Heart (tissue), 3 donors: ENCODE data around the gene BCL2L15.

GRCh38 chr1:111987927-111988463 is 1.5 kb downstream of the KCND3 start:
- RAMPAGE, long total RNA, 2 experiments: no peak in any of the 2 experiments

GRCh38 chr1:111988812-111989592 is 466 bp downstream of the KCND3 start:
- RAMPAGE, long total RNA, 2 experiments: no peak in any of the 2 experiments

- RAMPAGE, long total RNA, 2 experiments: no peak in any of the 2 experiments
Observed at GRCh38 chr1:111992465-111993012, 3.1 kb upstream of the KCND3 start.

GRCh38 chr1:112264644-112264941 is 131.4 kb upstream of the CTTNBP2NL start:
- RAMPAGE, long total RNA, 2 experiments: no peak in any of the 2 experiments

DNA sequence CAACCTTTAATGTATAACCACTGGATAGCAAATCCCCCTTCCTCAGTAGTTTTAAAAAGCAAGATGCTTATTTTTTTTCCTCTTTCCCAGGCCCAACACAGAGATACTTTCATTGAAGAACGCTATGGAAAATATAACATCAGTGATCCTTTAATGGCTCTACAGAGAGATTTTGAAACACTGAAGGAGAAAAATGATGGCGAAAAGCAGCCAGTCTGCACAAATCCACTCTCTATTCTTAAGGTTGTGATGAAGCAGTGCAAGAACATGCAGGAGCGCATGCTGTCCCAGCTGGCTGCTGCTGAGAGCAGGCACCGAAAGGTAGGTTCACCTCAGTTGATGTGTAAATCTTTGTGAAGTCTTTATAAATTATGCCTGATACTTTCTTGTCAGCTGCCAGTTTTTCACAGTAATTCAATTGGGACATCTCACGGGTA is 52.9 kb downstream of the CTTNBP2NL start:
- RAMPAGE, long total RNA, 2 experiments: no peak in any of the 2 experiments

DNA sequence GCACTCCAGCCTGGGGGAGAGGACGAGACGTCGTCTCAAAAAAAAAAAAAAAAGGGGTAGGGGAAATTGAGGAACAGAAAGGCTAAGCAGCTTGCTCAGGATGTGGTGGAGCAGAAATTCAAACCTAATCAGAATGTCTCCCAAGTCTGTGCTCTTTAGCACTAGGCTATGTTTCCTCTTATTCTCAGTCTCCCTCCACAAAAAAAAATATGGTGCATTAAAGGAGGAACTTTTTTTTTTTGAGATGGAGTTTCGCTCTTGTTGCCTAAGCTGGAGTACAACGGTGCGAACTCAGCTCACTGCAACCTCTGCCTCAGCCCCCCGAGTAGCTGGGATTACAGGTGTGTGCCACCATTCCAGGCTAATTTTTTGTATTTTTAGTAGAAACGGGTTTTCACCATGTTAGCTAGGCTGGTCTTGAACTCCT is 114.1 kb downstream of the SLC16A1 start:
- RAMPAGE, long total RNA, 2 experiments: no peak in any of the 2 experiments

DNA sequence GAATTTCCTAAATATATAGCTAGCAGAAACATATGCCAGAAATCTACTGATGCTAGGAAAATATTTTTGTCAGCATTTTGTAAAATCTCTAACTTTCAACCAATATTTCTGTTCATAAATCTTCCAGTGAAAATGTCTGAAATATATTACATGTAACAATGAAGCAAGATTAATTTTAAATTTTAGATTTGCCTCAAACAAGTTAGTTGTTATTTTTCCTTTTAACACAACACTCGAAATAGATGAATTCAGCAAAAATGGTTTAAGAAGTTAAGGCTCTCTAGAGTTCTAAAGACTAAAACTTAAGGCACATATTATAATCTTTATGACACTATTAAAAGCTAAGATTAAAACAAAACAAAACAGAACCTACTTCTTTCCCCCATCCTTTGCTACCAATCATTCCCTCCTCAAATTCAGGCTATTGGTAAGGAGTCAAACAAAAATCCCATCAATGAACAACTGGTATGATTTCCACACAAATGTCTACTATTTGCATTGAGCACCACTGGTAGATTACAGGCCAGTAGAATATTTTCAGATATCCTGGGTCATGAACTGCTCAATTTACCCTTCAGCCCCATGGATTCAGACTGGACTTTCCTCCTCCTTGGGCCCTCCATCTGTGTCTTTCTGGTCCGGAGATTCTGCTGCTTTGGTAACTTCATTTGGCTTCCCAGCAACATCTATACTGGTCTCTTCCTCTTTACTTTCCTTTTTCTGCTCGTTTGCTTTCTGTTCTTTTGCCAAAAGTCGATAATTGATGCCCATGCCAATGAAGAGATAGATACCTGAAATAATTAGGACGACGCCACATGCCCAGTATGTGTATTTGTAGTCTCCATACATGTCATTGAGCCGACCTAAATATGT is 42.5 kb downstream of the SLC16A1 start:
- RAMPAGE, long total RNA, 2 experiments: no peak in any of the 2 experiments

DNA sequence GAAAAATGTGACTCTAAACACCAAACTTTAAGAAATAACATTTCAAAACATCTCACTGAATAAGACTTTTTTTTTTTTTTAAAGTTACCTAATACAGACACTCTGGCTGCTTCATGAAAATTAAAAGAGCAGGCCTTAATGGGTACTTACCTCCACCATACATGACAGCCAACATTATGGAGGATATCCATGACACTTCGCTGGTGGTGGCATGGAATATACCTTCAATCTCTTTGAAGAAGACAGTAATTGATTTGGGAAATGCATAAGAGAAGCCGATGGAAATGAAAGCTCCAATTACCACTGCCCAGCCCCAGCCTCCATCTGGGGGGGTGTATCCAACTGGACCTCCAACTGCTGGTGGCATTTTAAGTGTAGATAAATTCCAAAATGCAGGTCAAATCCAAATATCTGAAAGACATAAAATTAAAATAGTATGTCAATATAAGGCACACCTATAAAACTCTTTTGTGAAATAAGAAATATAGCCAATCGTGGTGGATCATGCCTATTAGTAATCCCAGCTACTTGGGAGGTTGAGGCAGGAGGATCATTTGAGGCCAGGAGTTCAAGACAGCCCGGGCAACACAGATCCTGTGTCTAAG is 27.0 kb downstream of the SLC16A1 start:
- RAMPAGE, long total RNA, 2 experiments: no peak in any of the 2 experiments

DNA sequence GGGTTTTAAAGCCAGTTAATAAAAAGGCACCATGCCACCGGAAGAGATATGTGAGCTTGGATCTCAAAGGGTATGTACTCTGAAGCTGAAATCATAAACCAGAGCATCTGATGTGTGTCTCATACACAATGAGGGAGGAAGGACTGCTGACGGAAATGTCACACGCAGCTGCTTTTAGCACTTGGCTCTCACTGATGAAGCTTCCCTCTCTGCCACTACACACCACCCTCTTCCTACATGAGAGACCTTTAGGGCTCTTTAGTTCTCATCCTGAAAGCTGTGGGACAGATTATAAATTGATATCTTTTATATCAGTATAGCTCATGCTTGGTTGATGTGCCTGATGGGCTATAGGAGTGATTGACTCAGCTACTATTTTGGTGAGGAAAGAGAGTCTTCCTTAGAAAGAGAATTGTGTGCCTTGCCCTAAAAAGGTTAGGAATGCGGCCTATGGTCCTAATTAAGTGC is 27.2 kb upstream of the SLC16A1 start:
- RAMPAGE, long total RNA, 2 experiments: no peak in any of the 2 experiments

GRCh38 chr1:113253098-113253686 is 137.1 kb upstream of the MAGI3 start:
- RAMPAGE, long total RNA, 2 experiments: no peak in any of the 2 experiments

DNA sequence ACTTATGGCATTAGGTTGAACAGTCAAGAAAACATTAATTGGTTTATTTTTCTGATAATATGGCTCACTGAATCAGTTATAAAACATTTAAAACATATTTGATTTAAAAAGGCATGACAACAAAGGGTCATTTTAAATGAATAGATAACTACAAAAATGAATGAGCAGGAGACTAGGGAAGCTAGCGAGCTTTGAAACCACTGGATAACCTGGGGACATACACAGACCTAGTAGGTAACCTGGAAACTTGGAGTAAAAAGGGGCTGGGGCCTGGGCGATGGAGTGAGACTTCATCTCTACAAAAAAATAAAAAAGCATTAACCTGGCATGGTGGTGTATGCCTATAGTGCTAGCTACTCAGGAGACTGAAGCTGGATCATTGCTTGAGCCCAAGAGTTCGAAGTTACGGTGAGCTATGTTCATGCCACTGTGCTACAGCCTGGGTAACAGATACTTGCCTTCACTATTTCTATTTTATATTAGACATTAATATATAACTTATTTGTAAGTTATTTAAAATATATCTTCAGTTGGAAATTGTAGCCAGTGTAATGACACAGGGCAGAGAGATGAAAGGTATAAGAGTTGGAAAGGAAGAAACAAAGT is 40.6 kb downstream of the MAGI3 start:
- RAMPAGE, long total RNA, 2 experiments: no peak in any of the 2 experiments

DNA sequence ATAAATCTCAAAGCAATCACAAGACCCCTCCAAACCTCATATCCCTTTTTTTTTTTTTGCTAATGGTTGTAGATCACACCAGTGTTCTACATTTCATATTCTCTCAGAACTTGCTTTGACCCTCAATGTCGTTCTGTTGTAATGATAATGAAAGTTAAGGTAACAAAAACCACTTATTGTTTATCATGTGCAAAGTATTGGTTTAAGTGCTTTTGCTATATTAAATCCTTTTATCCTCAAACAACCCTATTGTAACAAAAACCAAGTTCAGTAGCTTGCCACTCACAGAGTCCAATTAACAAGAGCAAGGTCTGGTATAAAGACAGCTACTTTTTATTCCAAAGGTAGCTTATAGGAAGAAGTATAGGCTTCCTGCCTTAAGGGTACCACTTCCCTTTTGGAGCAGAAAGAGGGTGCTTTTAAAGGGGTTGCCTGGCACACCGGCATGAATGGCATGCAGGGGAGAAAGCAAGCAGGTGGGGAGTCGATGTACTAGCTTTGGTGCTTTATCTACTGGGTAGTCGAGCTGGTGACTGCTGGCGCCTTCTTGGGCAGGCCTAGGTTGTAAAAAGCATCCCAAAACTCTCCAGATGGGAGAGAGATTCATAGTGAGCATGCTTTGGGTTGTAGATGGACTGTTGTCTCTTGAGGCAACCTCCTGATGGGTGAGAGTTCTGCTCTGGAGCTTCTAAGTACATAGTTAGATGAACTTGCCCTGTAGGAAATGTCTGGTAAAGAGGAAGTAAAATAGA is 116.2 kb downstream of the MAGI3 start:
- RAMPAGE, long total RNA, 2 experiments: no peak in any of the 2 experiments

DNA sequence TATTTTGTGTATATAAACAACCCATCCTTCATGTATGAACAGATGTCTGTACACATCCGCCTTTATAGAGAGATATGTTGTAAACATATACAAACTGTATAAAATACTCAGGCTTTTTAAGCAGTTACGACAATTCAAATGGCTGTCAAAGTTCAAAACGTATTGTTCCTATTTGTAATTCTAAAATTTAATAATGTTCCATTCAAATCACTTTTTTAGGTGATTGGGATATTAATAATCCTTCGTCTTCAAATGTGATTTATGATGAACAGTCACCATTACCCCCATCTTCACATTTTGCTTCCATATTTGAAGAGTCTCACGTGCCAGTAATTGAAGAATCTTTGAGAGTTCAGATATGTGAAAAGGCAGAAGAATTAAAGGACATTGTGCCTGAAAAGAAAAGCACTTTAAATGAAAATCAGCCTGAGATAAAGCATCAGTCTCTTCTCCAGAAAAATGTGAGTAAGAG is 76.6 kb downstream of the PHTF1 start:
- RAMPAGE, long total RNA, 2 experiments: no peak in any of the 2 experiments

GRCh38 chr1:113683240-113683954 is 75.9 kb downstream of the PHTF1 start:
- RAMPAGE, long total RNA, 2 experiments: no peak in any of the 2 experiments

DNA sequence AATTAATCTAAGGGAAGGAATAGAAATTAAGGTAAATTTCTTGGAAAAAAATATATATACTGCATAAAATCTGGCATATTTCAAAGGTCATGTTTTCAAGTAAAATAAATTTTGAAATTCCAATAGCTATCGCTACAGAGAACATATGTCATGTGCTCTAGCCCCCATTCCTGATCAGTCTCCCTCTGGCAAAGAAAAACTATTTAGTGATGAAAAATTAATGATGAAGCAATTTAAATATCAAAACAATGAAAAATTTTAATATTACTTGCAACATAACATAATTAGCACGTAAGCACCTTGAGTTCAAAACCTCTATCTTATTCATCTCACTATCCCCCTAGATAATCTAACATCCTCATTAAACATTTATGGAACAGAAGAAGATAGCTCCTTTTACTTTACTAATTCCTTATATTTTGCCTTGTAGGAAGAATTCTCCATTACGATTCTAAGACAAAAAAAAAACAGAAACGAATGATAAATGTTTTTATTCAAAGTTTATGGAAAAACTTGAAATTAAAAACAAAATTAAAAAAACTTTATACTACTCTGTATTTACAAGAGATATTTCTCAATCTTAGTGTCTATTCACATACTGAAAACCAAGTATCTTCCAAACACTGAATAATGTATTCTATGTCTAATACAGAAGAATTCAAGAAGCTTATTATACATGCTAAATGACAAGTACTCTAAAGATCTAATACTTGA is 59.3 kb downstream of the PHTF1 start:
- RAMPAGE, long total RNA, 2 experiments: no peak in any of the 2 experiments

DNA sequence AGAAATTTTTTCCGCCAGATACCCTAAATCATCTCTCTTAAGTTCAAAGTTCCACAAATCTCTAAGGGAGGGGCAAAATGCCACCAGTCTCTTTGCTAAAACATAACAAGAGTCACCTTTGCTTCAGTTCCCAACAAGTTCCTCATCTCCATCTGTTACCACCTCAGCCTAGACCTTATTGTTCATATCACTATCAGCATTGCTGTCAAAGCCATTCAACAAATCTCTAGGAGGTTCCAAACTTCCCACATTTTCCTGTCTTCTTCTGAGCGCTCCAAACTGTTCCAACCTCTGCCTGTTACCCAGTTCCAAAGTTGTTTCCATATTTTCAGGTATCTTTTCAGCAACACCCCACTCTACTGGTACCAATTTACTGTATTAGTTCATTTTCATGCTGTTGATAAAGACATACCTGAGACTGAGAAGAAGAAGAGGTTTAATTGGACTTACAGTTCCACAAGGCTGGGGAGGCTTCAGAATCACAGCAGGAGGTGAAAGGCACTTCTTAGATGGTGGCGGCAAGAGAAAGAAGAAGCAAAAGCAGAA is 39.8 kb downstream of the PHTF1 start:
- RAMPAGE, long total RNA, 2 experiments: no peak in any of the 2 experiments

GRCh38 chr1:113886842-113887870 is at the start of gene BCL2L15:
Gene BCL2L15 (minus strand): TSS chr1:113887581.
- RAMPAGE, long total RNA, 2 experiments: no peak in any of the 2 experiments

GRCh38 chr1:113932825-113933970 is 4.1 kb downstream of the HIPK1 start:
- RAMPAGE, long total RNA, 2 experiments: no peak in any of the 2 experiments

DNA sequence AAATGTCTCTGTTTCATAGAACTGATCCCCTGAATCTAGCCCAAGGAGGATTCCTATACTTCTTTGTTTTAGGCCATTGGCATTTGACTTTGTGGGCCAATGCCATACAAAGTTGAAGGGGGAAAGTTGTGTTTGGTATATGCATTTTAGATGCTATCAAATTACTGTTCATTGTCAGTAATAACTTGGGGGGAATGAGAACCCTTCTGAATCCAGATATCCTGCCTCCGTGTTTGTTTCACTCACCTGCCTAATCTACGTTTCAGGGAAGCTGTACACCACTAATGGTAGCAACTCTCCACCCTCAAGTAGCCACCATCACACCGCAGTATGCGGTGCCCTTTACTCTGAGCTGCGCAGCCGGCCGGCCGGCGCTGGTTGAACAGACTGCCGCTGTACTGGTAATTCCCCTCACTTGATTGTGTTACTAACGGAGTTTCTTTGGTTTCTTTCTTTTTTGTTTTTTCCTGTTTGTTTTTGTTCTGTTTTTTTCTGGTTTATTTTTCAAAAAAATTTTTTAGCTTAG is 16.1 kb upstream of the OLFML3 start:
- RAMPAGE, long total RNA, 2 experiments: no peak in any of the 2 experiments

GRCh38 chr1:113974163-113974969 is 4.9 kb upstream of the OLFML3 start:
- RAMPAGE, long total RNA, 2 experiments: no peak in any of the 2 experiments